Hematopoietic multipotent progenitor cell (in vitro differentiated cells): ENCODE data around the genes NMU, EXOC1, CEP135 and HOPX.

DNA sequence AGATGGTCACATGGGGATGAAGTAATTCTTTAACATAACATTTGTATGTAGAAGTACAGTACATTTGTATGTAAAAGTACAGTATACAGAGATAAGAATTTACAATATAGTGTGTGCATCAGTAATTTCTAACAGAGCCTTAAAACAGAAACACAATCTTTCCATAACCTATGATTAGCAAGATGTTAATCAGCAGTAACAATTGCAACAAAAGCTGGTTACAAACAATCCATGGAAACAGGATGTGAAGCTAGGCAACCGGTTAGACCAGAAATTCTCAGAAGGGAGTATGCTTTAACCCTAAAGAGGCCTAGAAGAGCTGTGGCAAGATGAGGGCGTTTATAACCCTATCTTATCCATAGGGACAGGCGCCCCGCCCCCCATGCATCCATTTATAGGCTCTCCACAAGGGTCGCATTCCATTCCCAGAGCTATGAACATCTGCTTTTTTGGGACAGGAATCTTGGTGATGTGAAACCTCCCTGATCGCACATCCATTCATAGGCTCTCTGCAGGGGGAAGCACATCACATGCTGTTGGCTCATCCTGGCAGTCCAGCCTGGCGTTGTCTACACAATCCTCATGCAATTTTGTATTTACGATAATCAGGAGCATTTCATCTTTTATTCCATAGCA lies 180.3 kb downstream of the PDGFRA start:
- CAGE, long polyA plus RNA = no peak

- CAGE, long polyA plus RNA = no peak
Measured at GRCh38 chr4:55123637-55124279, 1.6 kb downstream of the KDR start.

GRCh38 chr4:55593582-55594193 lies 1.6 kb upstream of the PDCL2 start:
- CAGE, long polyA plus RNA = no peak

DNA sequence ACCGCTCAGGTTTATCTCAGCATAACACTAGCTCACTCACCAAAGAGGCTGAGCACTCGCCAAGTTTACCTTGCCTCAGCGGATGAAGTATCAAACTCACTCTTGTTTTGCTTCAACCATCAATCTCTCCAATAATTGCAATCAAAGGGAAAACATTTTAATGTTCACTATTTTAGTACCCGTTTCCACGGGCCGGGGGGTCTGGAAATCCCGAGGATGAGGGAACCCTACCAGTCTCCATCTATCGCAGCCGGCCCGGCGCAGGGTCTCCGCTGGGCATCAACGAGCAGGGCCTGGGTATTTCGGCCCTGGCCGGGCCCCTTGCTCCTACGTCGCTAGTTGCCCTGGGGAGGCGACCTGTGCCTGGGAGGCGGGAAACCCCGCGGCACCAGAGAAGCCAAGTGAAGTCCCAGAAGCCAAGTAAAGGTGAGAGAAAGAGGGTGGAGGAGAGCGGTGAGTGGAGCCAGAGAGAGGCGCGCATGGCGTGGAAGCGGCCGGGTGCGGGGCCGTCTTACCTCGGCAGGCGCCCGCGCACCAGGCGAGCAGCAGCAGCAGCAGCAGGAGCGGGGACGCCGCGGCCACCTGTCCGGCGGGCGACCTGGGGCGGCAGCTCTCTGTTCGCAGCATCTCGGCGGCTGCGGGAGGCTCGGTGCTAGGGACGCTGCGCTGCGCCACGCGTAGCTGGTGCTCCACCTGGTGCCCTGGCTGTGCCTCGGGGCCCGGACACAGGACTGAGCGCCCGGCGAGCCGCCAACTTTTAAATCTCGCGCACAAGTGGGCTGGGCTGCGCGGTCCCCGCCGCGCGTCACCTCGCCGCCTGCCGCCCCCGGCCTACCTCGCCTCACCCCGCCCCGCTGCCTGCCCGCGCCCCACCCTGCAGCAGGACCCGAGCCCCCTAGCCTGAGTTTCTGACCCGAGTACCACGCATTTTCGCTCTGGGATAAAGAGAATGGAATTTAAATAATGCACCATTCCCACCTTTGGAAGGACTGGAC lies at the start of gene NMU:
Gene NMU, minus strand, starts transcription at position 733 of the 995 bp plus-strand sequence.
- CAGE, long polyA plus RNA = no peak

GRCh38 chr4:55853386-55854662 lies at the start of gene EXOC1:
Gene EXOC1 (plus strand): TSS chr4:55853648.
- CAGE, long polyA plus RNA = no peak

DNA sequence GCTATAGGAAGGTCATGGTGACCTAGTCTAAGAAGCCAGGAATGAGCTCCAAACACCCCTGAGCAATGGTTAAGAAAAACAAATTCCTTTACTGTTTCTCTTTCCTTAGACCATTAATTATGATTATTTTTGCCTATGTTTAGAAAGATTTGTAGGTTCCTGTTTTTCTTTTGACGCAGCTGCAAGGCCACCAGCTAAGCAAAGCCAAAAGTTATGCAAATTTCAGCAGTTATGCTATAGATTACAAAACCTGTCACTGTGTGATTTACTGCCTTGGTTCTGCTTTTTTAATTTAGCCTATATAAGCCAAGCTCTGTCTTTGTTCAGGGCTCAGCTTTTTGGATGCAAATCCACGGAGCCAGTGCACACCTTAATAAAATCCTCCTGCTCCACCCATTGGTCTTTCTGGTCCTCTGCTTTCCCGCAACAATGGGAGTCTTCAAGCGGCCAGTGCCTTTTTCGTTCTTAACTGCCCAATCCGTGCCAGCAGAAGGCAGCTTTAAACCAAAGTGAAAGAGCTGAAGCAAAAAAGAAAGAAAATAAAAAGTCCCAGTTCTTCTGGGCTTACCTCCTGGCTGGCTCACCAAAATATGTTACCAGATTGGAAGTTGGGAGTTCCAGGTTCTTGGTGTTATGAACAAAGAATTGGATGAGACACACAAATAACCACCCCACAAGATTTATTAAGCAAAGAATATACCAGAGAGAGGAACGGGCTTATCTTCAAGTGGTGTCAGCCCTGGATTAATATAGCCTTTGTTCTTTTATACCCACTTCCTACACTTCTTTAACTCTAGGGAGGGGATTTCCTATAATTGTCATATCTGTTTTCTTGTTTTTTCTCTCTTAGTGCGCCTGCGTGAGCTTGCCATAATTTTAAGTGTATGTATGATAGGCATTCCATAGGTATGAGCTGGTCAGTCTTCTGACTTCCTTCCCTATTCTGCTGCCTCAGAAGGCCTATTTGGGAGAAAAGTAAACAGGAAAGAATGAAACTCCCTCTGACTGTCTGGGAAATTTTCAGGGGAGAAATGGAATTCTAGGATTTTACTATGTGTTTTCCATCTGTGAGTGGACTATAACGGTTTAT lies 1.1 kb upstream of the CEP135 start:
- CAGE, long polyA plus RNA = no peak

DNA sequence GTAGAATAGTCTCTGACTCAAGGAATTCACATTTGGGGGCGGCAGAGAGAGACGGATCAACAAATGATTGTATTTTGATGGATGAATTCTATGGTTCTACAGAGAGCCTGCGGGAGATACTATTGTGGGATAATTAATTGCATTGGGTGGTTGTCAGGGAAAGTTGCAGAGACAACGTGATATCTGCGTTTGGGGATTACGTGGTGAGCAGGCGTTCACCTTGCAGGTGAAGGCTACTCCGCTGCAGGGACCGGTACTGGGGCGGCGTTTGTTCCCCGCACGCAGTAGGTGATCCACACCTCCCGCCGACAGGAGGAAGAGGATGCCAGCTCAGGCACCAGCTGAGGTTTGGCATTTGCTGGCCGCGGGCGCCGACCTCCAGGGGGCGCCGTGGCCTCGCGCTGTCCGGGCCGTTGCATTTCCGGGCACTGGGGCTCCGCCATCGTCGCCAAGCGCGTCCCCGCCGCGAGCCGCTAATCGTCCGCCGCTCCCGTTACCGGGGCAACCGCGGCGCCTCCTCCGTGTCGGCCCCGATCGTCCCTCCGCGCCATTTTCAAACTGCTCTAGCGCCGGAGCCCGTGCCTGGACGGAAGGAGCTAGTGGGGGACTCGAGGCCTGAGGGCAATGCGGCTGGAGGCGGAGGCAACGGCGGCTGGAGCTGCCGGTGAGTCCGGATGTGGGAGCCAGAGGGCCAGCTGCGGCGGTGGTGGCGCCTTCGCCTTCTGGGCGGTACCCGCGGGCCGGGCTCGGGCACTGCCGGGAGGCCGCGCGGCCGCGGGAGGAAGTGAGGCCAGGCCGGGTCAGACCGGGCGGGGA lies at the start of gene CEP135:
Gene CEP135, plus strand, starts transcription at position 550 of the 816 bp plus-strand sequence.
- CAGE, long polyA plus RNA = no peak

GRCh38 chr4:55999311-55999754 lies 49.6 kb upstream of the CRACD start:
- CAGE, long polyA plus RNA = no peak

GRCh38 chr4:56267526-56267779 lies 119.8 kb downstream of the AASDH start:
- CAGE, long polyA plus RNA = no peak

- CAGE, long polyA plus RNA = no peak
Measured at GRCh38 chr4:56313978-56314562, 73.2 kb downstream of the AASDH start.

- CAGE, long polyA plus RNA = no peak
Measured at GRCh38 chr4:56462038-56462583, 5.3 kb upstream of the SRP72 start.

GRCh38 chr4:56462584-56463192 lies 4.7 kb upstream of the SRP72 start:
- CAGE, long polyA plus RNA = no peak

DNA sequence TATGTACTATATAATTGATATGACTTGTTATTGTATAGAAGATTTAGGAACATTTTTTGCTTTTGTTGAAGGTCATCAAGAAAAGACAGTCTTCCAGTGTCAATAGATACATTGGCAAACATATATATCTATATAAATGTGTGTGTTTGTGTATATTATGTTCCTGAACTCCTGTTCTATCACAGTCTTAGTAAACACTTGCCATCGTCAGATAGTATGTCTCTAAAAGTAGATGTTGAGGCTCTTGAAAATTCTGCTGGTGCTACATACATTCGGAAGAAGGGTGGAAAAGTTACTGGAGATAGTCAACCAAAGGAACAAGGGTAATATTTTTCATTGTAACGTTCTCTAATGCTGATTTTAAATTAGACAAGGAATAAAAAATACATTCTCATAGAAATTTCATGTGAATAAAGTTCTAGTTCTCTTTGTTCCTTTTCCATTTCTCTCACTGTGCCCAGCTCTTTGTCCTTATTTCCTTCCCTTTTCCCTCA lies 14.3 kb upstream of the ARL9 start:
- CAGE, long polyA plus RNA = no peak

DNA sequence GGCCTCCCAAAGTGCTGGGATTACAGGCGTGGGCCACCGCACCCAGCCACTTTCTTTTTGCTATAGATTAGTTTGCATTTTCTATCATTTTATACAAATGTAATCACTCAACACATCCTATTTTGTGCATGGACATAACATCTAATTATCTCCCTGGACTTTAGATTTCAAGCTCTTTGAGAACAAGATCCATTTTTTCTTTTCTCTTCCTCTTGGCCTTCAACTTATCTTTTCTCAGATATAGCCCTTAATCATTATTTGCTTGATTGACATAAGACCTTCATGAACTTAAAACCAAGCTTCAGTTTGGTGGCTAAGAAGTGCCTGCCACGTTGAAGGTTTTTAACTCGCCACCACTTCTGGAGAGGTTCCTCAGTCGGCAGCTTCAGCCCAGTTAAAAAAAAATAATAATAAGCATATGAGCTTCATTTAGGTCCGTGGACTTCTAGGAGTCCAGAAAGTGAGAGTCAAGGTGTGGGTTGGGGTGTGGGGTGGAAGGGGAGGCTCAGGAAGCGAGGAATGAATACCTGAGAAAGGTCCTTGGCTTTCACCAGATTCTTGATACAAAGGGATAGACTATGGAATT lies 1.3 kb downstream of the HOPX start:
- CAGE, long polyA plus RNA = no peak

- CAGE, long polyA plus RNA = no peak
Measured at GRCh38 chr4:56681025-56681963, at the start of gene HOPX. Gene HOPX (minus strand): TSS chr4:56681296.

- CAGE, long polyA plus RNA = no peak
Measured at GRCh38 chr4:56843329-56843798, 21.9 kb upstream of the SPINK2 start.

GRCh38 chr4:56909681-56910046 lies 2.0 kb downstream of the REST start:
- CAGE, long polyA plus RNA = no peak

DNA sequence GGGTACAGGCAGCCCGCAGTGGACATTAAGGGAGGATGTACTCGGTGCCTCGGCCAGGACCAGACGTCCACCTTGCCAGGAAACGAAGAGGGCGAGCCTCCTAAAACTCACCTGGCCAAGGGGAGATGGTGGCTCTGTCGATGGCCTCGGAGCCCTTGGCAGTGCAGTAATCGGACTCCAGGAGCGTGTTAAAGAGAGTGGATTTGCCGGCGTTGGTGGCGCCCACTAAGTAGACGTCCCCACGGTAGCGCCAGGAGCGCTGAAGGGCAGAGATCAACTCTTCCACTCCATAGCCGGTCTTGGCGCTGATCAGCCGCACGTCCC lies 1.1 kb downstream of the NOA1 start:
- CAGE, long polyA plus RNA = no peak

DNA sequence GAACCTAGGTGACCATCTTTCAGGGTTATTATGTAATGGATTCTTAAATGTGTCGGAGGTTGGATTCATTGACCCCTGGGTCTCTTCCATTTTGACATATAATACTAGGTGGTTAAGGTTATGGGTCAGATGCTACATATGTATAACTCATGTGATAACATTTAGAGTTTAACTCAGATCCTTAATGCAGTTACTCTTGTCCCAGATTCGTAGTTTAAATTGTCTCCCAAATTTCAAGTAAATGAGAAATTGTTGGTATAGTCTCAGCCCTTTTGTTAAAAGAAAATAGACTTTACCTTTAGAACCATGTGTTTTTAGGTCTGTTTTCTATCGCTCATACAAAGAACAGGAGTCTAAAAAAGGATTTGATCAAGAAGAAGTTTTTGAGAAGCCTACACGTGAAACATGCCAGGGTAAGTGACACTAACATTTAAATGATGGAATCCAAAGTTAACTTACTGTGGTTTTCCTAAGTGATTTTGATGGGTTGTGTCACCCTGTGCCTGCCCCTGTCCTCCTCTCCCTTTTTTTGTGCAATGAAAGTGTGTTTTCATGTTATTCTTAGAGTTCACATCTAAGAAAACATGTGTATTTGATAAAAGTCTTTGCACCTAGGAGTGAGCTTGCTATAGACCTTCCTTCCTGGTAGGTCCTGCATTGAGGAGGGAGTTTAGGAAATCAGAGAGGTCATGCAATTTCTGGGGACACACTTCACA lies 43.3 kb downstream of the POLR2B start:
- CAGE, long polyA plus RNA = no peak

DNA sequence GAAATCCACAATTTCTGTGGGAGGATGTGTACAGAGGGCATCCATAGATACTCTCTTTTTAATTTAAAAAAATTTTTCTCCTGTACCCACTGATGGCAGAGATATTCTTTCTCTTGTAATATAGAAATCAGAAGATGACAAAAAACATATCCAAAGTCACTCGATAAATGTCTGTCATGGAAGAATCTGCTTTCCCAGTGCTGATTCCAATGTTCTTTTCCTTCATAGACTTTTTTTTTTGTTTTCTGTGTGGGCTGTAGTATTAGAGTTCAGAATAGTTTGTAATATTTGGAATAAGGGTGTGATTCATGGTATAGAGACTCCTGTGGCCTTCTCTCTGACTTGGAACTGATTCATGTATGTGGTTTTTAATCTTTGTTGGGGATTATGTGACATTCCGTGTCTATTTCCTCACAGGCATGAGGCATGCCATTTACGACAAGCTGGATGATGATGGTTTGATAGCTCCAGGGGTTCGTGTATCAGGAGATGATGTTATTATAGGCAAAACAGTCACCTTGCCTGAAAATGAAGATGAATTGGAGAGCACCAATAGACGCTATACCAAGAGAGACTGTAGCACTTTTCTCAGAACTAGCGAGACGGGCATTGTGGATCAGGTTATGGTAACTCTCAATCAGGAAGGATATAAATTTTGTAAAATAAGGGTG lies 44.4 kb downstream of the POLR2B start:
- CAGE, long polyA plus RNA = no peak